Left lobe of liver (tissue), 1 donor: ENCODE measurements around a stretch of chr12.

DNA sequence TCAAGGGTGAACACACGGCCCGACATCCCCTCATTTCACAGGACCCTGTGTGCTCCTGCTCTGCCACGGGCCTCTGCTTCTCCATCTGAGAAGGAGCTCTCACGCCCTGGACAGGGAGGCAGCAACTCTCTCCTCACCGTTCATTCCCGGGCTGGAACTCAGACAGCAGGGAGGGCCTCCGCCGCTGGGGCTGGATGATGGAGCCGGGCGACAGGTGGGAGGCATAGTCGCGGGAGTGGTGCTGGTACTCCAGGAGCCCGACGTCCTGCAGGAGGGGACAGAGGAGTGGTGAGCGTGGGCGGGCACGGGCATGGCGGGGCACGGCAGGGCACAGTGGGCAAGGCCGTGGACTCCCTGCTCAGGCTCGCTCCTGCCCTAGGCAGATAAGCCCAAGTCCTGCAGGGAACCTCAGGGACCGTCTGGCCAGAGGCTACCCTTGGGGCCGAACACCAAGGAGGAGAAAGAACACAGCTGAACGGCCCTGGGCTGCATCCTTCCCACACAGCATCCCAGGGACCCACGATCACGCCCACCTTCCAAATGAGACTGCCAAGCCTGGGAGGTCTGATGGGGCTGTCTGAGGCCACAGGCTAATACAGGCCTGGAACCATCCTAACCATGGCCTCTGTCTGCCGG is 81.0 kb downstream of the NCOR2 start:
- PRO-cap: no peak

DNA sequence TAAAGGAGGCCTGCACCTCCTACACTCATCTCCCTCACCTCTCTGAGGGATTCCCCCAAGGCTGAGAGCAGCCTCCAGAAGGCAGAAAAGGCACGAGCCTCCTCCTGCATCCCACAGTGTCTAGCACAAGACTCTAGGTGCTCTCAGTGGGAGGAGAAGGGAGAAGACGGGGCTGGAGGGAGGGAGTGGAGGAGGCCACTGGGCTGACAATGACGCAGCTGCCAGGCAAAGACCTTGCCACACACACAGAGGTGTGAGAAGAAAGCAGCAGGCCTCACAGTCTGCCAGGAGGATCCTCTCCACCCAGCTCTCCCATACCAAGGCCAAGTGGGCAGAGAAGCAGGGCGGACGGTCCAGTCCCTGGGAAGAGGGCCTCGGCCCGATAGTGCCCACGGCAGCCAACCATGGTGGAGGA is 79.0 kb downstream of the NCOR2 start:
- PRO-cap: no peak

DNA sequence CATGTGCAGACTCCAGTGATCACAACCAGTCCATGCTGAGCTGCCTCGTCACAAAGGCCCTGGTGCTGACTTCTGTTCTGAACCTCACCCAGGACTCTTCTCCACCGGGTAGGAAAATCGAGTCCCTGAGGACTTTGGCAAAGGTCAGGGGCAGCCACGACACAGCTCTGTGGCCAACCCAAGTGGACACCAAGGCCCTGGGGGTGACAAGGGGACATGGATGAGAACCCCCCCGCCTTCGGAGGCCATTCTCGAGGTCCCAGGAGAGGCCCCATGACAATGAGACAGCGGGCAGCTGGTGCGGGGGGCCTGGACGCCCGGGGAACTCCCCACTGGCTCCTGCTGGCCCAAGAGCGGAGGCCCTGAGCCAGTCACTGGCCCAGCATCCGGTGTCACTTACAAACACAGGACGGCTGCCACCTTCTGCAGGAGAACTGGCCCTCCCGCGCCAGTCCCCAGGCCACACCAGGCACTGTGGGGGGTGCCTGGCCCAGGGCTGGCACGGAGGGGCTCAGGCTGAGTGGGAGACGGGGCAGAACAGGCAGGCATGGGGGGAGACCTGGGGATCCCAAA is 51.5 kb downstream of the NCOR2 start:
- PRO-cap: no peak

GRCh38 chr12:124517075-124517705 is 50.2 kb downstream of the NCOR2 start:
- PRO-cap: no peak

- PRO-cap: no peak
Observed at GRCh38 chr12:124543012-124543810, 24.2 kb downstream of the NCOR2 start.

- PRO-cap: no peak
Observed at GRCh38 chr12:124587381-124587830, 20.0 kb upstream of the NCOR2 start.

- PRO-cap: no peak
Observed at GRCh38 chr12:124632398-124632991, 65.1 kb upstream of the NCOR2 start.

- PRO-cap: no peak
Observed at GRCh38 chr12:124653104-124653685, 85.8 kb upstream of the NCOR2 start.

DNA sequence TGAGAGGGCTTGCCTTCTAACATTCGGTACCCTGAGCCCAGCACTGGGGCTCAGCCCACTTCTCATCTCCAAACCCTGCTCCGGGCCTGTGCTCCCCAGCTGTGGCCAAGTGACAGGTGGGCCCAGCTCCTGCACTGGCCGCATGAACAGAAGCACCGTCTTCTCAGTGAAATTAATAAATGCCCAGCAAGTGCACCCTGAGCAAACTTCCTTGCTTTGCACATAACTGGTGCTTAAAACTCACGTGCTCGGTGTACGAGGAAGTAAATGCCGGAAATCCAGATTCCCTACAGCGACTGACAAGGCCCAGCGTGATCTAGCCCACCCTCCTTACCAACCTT is 115.1 kb upstream of the NCOR2 start:
- PRO-cap: no peak

DNA sequence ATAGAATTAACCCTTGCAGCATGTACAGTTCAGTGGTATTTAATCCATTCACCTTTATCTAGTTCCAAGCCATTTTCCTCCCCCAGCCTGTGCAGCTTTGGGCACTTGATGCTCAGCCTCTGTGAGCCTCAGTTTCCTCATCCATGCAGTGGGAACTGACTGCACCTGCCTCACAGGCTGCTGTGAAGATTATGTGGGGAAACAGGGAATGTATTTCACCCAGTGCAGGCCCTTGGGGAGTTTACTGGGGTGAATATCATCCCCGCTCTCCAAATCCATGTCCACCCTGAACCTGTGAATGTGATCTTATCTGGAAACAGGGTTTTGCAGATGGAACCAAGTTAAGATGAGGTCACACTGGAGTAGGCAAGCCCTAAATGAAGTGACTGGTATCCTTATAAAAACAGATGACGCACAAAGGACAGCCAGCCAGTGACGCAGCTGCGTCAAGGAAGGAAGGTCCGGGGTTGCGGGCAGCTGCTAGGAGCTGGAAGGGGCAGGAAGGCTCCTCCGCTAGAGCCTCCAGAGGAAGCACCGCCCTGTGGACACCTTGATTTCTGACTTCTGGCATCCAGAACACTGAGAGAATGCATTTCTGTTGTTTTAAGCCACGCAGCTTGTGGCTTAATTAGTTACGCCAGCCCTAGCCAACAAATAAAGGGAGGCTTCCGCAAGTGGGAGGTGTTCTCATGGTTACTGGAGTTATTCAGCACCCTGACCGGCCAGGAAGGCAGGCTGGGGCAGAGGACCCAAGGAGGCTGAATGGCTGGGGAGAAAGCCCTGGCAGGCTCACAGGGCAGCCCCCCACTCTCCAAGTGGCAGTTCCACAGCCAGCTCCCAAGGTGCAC is 127.4 kb upstream of the NCOR2 start:
- PRO-cap: no peak

- PRO-cap: no peak
Observed at GRCh38 chr12:124736985-124737424, 126.7 kb downstream of the SCARB1 start.

GRCh38 chr12:124747075-124747778 is 116.4 kb downstream of the SCARB1 start:
- PRO-cap: no peak

DNA sequence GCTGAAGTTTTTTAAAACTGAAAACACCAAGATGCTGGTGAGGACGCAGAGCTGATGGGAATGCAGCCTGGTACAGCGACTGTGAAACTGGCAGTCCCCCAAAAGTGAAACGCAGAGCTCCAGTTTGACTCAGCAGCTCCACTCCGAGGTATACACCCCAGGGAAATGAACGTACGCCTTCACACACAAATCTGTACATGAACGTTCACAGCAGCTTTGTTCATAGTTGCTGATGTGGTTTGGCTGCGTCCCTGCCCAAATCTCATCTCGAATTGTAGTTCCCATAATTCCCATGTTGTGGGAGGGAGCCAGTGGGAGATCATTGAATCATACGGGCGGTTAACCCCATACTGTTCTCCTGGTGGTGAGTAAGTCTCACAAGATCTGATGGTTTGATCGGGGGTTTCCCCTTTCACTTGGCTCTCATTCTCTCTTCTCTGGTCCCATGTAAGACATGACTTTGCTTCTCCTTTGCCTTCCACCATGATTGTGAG is 89.0 kb downstream of the SCARB1 start:
- PRO-cap: no peak

DNA sequence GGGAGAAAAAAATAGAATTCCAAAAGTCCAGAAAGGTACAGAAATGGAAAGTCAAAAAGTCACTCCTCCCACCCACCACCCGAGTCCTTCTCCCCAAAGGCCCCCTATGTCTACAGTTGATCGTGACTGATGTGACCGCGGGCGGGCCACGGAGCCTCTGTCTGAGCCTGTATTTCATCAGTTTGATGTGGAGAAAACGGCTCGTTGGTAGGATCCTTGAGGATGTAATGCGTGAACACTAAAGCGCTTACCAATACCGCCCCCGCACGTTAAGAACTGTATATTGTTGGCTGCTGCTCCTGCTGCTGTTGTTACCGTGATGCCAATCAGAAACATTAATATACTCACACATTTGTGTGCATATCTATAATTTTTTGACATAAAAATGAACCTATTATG is 24.6 kb upstream of the UBC start:
- PRO-cap: no peak

GRCh38 chr12:125124606-125125150 is 59.4 kb downstream of the AACS start:
- PRO-cap: no peak

- PRO-cap: no peak
Observed at GRCh38 chr12:125890987-125891446, 704.8 kb downstream of the TMEM132B start.

DNA sequence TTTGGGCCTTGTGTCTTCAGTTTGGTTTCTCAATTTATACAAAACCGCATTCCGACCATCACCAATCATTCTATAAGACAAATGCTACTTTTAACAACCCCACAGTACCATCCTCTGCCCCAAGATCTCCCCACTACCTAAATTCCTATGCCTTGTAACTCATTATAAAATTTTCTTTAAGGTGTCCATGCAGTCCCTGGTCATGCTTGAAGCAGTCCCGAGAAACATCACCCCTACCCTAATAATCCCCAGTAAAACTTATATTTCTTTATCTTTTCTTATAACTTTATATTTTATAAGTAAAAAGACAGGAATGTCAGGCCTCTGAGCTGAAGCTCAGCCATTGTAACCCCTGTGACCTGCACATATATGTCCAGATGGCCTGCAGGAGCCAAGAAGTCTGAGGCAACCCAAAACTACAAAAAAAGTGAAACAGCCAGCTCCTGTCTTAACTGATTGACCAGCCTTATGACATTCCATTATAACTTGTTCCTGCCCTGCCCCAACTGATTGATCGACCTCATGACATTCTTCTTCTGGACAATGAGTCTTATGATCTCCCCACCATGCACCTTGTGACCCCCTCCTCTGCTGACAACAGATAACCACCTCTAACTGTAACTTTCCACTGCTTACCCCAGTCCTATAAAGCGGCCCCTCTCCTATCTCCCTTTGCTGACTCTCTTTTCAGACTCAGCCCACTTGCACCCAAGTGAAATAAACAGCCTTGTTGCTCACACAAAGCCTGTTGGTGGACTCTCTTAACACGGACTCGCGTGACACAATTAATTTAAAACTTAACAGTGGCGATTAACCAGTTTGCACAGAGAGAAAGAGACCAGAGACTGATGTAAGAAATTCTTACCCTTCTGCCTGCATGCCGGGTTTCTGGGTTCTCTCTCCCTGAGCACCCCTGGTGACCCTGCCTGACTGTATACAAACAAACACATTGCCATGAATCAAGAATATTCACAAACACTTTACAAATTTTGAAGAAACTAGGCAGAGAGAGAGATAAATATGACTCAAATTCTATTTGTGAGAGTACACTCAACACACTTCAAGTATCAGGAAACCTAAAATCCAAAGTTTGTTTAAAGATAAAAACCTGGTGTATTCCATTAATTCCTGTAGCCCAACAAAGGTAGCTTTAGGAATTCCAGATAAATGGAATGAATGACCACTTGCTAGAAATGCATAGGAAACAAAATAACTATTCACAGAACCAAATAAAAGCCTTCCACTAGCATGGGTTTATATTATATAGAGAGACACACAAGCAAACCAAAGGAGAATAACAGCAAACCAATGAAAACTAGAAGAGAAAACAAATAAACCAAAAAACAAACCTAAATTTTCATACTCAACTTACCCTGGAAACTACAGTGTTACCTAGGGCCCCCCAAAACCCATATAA is 1109.2 kb upstream of the TMEM132C start:
- PRO-cap: no peak

- PRO-cap: no peak
Observed at GRCh38 chr12:127163013-127163341, 1104.0 kb upstream of the TMEM132C start.

GRCh38 chr12:127182065-127182668 is 1084.8 kb upstream of the TMEM132C start:
- PRO-cap: no peak

- PRO-cap: no peak
Observed at GRCh38 chr12:127866148-127866587, 400.8 kb upstream of the TMEM132C start.